ENCODE data around the gene CXXC5.

- RRBS, result under 1% methylated on average over 6 of the region's 44 CpGs
These were observed 483 bp upstream of the ETF1 start for GRCh38 chr5:138543385-138544052.

DNA sequence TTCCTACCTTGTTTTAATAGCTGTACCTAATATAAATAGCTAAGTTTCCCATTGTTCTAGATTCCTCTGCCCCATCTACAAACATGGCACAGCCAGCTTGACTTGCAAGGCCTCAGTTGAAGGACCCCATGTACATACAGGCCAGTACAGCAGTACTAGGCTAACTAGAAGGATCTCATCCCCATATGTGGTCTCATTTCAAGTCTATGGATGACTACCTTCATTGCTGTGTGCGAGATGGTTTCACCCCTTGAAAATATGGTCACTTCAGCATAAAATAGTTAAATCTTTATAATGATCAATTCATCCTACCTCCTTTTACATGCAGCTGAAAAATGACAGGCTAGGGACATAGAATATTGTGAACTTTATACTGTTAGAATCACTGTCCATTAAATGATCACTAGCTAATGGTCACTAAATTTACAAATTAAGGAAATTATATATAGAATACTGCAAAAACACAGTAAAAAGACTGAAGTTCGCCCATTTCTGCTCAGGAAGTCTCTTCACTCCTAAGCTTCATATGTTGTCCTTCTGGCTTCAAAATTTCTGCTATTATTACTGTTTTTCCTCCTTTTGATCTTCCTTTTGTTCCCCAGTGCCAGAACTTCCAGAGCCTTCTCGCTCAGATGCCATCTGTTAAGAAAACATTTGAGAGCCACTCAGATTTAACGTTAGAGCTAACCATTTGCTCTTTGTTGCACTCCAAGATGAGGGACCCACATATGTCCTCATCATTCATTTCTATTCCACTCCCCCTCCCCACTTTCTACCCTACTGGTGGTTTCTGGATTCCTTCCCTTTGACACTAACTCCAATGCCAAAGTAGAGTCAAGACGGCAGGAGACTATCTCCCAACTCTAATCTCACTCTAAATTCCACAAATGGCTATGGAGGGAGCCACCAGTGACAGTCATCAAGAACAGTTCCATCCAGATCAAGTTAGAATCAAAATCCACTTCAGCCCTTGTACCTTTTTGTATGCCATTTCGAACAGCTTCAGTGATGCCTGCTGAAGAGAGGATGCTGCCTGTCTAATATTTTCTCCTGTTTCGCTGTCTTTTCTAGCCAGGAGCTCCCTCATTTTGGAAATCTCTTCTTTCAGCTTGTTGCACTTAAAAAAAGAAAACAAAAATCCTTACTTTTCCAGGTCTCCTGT, 12.8 kb upstream of the ETF1 start:
- RRBS, result no CpG with 5 or more reads among the region's 7 CpGs

DNA sequence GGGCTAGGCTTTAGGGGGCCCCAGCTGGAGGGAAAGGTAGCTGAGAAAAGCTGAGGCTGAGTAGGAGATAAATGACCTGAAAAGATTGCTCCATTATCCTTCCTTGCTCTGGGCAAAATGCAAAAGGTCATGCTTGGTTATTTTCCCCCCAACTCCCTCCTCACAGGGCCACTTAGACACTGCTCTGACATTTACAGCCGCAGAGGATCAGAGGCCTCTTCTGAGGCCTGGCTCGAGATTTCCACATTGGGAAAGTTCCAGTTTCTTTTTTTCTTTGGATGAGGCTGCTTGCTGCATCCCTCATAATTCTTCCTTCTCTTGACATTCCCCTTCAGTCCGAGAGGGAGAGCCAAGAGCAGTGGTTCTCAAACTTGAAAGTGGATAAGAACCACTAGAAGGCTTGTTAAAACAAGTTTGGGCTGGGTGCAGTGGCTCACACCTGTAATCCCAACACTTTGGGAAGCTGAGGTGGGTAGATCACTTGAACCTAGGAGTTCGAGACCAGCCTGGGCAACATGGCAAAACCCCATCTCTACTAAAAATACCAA, 60.1 kb upstream of the HSPA9 start:
- RRBS, result no CpG with 5 or more reads among the region's 4 CpGs

- RRBS, result no CpG with 5 or more reads among the region's 3 CpGs
These were observed 13.0 kb downstream of the CTNNA1 start for GRCh38 chr5:138766138-138766765.

- RRBS, result no CpG with 5 or more reads among the region's 25 CpGs
These were observed 136.1 kb upstream of the LRRTM2 start for GRCh38 chr5:139011160-139011783.

DNA sequence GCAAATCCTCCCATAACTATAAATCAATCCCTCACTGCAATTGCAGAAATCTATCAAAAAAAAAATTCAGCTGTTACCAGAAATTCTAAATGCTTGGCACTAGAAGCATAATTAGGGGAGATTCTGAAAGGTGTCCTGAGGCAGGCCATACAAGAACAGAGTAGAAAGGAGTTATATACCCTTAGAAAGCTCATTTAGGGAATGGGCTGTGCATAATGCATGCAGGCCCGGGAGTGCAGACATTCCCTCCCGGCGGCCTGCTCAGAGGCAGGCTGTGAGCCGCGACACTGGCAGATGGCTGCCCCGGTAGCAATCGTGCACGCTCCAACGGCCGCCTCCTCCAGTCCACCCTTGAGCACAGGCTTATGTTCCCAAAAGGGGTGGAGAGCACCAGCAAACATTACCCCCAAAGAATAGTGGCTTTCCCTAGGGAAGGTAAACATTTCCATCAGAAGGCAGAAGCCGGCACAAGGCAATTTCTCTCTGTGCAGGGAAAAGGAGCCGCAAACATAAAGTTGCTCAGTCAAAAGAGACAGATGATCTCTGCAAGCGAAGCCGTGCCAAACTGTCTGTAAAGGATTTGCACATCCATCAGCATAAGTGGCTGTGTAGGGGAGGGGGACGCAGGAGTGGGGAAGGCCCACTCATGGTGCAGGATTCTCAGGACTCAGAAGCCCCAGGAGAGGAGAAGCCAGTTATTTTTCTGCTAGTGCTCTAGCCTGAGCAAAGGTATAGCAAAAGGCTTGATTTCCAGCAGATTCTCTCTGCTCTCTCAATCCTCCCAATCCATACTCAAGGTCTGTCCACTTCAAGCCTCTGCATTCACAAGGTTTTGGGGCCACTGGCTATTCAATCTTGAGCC, 92.5 kb downstream of the SIL1 start:
- RRBS, result 18% methylated on average over 5 of the region's 15 CpGs

GRCh38 chr5:139294348-139295239, 1.1 kb downstream of the MATR3 start:
- RRBS, result 2% methylated on average over 7 of the region's 52 CpGs

GRCh38 chr5:139329616-139330014, 12.0 kb upstream of the PAIP2 start:
- RRBS, result no CpG with 5 or more reads among the region's 2 CpGs

- RRBS, result no CpG with 5 or more reads among the region's 5 CpGs
These were observed 11.5 kb upstream of the SPATA24 start for GRCh38 chr5:139415348-139415928.

GRCh38 chr5:139503812-139504639, 21.5 kb upstream of the STING1 start:
- RRBS, result no CpG with 5 or more reads among the region's 16 CpGs

DNA sequence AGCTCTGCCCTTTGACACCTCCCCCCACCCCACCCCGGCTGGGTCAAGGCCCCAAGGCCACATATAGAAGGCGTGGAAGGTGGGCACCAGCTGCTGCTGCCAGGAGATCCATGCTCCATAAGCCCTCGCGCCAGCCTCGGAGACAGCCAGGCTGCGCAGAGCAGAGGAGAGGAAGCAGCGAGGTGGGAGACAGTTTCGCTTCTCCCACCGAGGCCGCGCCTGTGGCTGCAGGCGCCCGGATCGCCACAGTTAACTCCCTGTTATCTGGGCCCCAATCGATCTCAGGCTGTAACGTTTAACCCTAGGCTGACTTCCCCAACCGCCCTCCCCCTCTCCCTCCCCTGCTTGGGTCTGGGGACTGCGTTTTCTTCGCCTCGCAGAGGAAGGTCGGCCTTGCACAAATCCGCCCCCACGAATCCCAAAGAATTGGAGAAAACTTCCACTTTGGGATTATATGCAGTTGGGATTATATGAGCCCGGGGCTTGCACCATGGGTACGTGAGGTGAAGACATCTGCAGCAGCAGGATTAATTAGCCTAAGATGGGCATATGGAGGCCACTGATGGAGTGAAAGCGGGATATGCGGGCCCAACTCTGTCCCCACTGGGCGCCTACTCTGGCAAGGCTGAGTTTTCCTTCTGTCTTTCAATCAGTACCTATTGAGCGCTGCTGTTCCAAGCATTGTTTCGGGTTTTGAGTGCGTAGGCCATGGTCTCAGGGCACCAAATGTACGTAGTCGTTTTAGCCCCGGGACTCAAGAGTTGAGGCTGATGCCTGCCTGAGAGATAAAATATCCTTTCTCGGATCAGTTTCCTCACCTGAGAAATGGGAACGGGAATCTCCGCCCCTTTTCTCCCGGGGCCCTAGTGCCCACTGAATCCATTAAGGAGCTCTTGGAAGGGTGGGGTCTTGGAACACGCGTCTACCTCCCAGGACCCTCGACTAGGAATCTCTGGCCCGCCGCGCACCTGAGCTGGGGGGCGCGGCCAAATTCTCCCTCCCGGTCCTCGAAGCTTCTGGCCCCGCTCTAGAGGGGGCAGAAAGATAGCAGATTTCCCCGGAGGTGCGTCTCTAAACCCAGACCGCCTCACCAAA, 860 bp upstream of the CXXC5 start:
- RRBS, result 6% methylated on average over 8 of the region's 52 CpGs

DNA sequence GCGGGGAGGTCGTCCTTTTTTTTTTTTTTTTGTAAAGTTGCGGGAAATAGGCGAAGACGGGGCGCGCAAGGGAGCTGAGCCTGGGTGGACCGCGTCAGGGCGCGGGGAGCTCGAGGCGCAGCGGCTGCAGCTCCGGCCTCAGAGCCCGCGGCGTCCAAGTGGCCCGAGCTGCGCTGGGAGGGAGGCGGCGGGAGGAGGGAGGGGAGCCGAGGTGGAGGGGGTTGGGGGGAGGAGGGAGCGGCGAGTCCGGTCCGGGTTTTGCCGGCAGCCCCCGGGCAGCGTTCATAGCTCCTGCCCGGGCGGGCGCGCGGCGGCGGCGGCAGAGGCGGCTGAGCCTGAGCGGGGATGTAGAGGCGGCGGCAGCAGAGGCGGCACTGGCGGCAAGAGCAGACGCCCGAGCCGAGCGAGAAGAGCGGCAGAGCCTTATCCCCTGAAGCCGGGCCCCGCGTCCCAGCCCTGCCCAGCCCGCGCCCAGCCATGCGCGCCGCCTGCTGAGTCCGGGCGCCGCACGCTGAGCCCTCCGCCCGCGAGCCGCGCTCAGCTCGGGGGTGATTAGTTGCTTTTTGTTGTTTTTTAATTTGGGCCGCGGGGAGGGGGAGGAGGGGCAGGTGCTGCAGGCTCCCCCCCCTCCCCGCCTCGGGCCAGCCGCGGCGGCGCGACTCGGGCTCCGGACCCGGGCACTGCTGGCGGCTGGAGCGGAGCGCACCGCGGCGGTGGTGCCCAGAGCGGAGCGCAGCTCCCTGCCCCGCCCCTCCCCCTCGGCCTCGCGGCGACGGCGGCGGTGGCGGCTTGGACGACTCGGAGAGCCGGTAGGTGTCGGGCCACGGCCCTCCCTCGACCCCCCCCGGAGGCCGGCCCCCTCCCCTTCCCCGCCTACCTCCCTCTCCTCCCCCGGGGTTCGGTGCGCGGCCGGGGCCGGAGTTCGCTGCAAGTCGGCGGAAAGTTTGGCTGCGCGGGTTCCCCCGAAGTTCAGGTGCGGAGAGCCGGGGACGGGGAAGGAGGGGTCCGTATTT, at the start of gene CXXC5:
Gene CXXC5 (plus strand): TSS at position 313 of the 1,013 bp plus-strand sequence.
- RRBS, result 2% methylated on average over 26 of the region's 121 CpGs

DNA sequence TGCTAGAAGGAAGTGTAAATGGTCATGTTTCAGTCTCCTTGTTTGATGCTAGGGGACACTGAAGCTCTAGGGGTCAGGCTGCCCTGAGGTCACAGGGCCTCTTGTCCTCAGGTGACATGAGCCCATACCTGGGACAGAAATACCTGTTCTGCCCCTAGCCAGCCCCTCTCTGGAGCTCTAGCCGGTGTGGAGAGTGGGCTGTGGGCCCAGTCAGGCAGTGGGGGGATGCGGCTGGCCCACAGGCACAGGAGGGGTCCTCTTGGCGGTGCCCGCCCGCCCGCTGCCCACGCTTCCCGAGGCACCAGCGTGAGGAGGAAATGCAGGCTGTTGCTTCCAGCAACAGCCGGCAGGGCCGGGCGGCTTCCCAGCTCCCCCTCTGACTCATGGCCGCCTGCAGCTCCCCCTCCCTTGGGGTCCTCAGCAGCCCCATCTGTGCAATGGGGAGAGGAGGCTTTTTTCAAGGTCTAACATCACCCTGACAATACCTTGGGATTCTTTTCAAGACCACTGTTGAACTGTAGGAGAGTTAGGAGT, 10.3 kb downstream of the CXXC5 start:
- RRBS, result no CpG with 5 or more reads among the region's 13 CpGs

- RRBS, result 79% methylated on average over 4 of the region's 16 CpGs
These were observed 17.7 kb downstream of the CXXC5 start for GRCh38 chr5:139665500-139666549.

DNA sequence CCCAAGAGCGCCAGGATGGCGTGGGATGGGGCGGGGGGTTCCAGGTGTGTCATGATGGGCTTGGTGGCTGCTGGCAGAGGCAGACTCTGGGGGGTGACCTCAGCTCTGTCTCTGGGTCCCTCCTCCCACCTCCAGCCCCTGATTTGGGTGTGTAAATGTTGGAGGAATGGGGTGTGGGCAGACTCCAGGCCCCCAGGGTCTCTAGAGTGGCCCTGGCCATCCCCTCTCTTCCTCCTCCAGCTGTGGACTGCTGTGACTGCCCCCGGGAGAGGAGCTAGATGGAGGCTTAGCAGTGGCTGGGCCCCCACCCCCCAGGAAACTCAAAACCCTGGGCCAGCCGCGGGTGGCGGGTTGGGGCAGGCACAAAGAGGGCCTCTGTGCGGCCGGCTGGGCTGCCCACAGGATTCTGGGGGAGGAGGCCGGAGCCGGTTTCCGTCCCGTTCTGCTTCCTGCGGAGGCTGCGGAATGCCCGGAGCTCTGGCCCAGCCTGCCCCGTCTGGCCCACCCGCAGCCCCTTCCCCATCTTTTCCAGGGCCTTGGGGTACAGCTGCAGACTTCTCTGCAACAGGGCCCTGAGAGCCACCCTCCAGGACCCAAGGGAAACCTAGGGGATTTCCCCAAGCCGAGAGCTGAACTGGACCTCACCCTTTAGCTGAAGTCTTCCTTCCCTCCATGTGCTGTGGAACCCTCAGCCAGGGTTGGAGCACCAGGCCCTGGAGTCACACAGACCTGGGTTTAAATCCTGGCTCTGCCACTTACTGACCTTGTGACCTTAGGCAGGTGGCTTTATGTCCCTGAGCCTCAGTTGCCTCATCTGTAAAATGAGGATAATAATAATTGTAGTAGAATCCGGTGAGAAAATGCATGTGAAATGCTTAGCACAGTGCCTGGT, 23.3 kb downstream of the CXXC5 start:
- RRBS, result 65% methylated on average over 7 of the region's 20 CpGs

GRCh38 chr5:139686602-139687319, 38.6 kb downstream of the CXXC5 start:
- RRBS, result no CpG with 5 or more reads among the region's 19 CpGs

DNA sequence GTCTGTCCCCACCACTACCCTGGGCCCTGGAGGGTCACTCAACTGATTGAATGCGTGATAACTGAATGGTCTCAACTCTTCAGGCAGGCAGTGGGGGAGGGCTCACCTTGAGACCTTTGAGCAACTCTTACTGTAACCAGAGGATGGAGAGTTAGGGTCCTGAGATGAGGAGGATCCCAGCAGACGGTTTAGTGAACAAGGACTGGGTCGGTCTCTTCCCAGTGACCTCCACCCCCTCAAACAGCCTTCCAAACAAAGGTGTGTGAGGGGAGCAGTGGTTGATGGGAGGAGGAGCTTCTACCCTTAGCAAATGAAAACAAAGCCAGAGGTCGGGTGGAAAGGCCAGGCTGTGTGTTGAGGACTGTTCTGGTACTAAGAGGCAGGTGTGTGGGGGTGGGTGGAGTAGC, 59.4 kb downstream of the CXXC5 start:
- RRBS, result no CpG with 5 or more reads among the region's 4 CpGs

- RRBS, result 4% methylated on average over 5 of the region's 45 CpGs
These were observed 31.4 kb upstream of the PSD2 start for GRCh38 chr5:139764130-139764731.

DNA sequence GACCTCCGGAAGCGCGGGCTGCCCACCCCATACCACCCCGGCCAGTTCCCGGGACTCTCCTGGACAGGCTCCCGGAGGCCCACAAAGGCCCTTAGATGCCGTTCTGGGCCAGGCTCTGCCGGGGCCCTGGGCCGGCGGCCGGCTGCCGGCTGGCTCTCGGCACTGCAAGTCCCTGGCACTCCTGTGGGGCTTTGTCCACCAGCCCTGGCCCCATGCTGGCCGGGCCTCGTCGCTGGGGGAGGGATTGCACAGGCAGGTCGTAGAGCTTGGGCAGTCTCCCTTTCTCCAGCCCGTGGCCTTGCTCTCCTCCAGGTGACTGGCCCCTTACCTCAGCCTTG, 7.1 kb upstream of the PSD2 start:
- RRBS, result 13% methylated on average over 6 of the region's 18 CpGs

- RRBS, result no CpG with 5 or more reads among the region's 9 CpGs
These were observed 73.6 kb downstream of the PSD2 start for GRCh38 chr5:139869052-139869799.